ENCODE data around the genes HSD17B8 and VPS52.

DNA sequence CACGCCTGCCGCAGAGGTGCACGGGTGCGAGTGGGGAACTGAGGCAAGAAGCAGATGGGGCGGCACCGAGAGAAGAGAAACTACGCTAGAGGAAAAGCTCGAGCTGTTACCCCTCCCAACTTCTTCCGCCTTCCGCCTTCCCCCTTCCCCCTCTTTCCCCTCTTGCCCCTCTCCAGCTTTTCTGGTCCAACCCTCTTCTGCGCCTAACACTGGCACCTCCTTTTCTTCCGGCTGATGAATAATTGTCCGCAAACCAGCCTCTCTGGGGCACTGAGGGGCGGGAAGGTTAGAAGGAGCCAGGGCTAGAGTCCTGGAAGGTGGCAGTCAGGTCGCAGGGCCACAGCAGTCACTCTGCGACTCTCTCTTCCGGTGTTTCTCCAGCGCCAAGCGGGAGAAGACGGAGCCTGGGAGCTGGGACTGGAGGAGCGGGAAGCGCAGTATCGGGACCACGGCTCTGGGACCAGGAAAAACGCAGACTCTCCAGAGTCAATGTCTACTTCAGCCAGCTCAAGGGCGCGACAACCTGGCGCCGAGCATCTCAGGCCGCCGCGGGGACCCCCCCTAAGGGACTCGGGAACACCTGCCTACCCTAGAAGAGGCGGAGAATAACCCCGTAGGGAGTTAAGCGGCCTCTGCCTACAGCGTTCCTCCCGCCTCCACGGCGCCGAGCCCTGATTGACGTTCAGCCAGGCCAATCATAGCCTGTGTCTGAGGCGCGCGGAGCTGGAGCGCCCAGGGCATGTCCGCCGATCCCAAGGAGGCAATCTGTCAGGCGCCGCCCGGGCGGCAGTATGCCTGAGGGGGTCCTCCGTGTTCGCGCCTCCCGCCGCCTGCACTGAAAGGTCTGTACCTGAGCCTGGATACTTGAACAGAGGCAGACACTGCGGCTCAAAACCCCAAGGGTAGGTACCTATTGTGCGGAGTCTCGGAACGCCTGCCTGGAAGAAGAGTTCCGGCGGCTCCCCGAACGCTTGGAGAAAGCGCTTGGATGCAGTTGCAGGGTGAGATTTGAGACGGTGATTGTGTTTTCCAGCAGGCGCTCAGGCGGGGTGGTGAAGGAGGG, 40.4 kb downstream of the PSMB9 start:
- PRO-cap, 7 experiments: peak in 7 of 7 experiments; most common plus-strand start position 763 of the sequence (in 5); most common minus-strand start position 658 of the sequence (in 7)
- RAMPAGE, long total RNA, 2 experiments: start-site peak on the plus strand in 1 of 2 experiments, centred at position 723 of the sequence, 45 reads per replicate

- PRO-cap, 7 experiments: peak in 1 of 7 experiments; most common plus-strand start chr6:32944615 (in 1); most common minus-strand start chr6:32944453 (in 1)
- RAMPAGE, long total RNA, 2 experiments: no peak in any of the 2 experiments
Observed at GRCh38 chr6:32944291-32944952, 3.6 kb upstream of the HLA-DMB start.

- PRO-cap, 7 experiments: no peak in any of the 7 experiments
- RAMPAGE, long total RNA, 2 experiments: no peak in any of the 2 experiments
Observed at GRCh38 chr6:32950358-32950796, 2.5 kb downstream of the HLA-DMA start.

GRCh38 chr6:32973695-32974444, 5.5 kb downstream of the BRD2 start:
- PRO-cap, 7 experiments: peak in 7 of 7 experiments; most common minus-strand start chr6:32974082 (in 6)
- RAMPAGE, long total RNA, 2 experiments: no peak in any of the 2 experiments

- PRO-cap, 7 experiments: no peak in any of the 7 experiments
- RAMPAGE, long total RNA, 2 experiments: no peak in any of the 2 experiments
Observed at GRCh38 chr6:32977613-32978418, 9.4 kb downstream of the BRD2 start.

DNA sequence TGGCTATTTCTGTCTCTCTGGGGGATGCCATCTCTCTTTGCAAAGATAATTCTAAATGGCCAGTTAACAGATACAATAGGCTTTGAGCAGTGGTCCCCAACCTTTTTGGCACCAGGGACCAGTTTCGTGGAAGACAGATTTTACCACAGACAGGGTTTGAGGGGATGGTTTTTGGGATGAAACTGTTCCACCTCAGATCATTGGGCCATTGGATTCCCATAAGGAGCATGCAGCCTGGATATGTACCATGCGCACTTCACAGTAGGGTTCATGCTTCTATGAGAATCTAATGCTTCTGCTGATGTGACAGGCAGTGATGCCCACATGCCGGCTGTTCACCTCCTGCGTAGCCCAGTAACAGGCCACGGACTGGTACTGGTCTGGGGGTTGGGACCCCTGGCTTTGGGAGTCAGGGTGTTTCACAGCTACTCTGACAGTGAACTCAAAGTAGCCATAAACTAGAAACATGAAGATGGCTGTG, 10.1 kb downstream of the BRD2 start:
- PRO-cap, 7 experiments: no peak in any of the 7 experiments
- RAMPAGE, long total RNA, 2 experiments: no peak in any of the 2 experiments

- PRO-cap, 7 experiments: no peak in any of the 7 experiments
- RAMPAGE, long total RNA, 2 experiments: no peak in any of the 2 experiments
Observed at GRCh38 chr6:33116461-33116854, 40.7 kb downstream of the HLA-DPB1 start.

GRCh38 chr6:33162093-33162300, 30.3 kb downstream of the COL11A2 start:
- PRO-cap, 7 experiments: no peak in any of the 7 experiments
- RAMPAGE, long total RNA, 2 experiments: no peak in any of the 2 experiments

GRCh38 chr6:33204625-33205158, at the start of gene HSD17B8:
TSS of gene HSD17B8 (plus strand) at chr6:33204655.
- PRO-cap, 7 experiments: peak in 7 of 7 experiments; most common plus-strand start chr6:33204661 (in 5)
- RAMPAGE, long total RNA, 2 experiments: start-site peak on the plus strand in 2 of 2 experiments, at chr6:33204650-33204664 at its widest, 54 to 100 reads per replicate

GRCh38 chr6:33205159-33205886, 868 bp downstream of the HSD17B8 start:
- PRO-cap, 7 experiments: no peak in any of the 7 experiments
- RAMPAGE, long total RNA, 2 experiments: no peak in any of the 2 experiments

DNA sequence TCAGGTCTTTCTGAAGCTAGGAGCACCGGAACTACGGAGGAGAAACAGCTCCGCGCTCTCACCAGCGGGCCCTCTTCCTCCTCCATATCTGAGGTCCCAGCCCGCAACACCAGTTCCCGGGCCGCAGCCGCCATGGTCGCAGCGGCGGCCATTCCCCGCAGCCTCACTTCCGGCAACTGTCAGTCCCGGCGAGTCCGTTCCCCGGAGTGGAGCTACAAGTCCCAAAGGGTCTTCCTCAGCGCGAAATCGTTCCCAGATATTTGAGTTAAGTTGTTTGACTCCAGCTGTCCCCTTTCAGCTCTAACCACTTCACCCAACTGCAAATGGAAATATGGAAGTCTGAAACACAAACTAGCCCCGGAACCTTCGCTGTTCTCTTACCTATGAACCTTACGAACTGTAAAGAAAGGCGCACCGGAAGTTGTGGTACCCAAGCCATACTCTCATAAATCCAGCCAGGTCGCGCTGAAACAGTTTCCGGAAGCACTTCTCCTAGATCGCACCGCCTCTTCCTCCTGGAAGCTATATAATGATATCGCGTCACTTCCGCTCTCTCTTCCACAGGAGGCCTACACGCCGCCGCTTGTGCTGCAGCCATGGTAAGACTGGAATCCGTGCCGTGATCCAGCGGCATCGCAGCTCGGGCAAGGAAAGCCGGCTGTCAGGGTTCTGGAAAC, at the start of gene VPS52:
TSS of gene VPS52 (minus strand) at position 353 of the 677 bp plus-strand sequence.
- PRO-cap, 7 experiments: peak in 7 of 7 experiments; most common plus-strand start position 554 of the sequence (in 7); most common minus-strand start position 165 of the sequence (in 7)
- RAMPAGE, long total RNA, 2 experiments: start-site peak on the plus strand in 2 of 2 experiments, centred at position 554 of the sequence, 91,537 to 109,075 reads per replicate; start-site peak on the minus strand in 1 of 2 experiments, centred at positions 153 to 345 of the sequence, 45 to 75 reads per replicate

DNA sequence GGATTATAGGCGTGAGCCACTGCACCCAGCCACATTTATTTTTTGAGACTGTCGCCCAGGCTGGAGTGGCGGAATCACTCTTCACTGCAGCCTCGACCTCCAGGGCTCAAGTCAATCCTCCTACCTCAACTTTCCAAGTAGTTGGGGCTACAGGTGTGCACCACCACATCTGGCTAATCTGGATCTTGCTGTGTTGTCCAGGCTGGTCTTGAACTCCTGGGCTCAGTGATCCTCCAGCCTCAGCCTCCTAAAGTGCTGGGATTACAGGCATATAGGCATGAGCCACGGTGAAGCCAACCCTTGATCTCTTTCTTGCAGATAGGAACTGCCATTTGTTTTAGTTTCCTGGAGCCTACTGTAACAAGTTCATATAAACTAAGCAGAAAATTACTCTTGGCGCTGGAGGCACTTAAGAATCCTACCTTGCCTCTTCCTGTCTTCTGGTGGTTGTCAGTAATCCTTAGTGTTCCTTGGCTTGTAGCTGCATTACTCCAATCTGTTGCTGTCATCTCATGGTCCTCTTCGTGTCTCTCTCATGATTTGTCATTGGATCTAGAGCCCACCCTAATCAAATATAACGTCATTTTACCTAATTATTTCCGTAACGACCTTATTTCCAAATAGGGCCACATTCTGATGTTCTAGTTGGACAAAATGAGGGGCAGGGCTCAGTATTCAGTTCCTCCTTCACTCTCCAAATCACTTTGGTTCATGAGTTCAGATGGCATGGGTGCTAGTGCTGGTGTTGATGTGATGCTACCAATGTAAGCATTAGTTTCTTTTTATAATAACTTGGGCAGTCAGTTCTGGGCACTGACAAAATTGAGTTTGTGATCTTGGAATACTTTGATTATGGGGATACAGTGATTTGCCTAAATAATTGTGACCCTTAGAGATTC, 2.5 kb upstream of the B3GALT4 start:
- PRO-cap, 7 experiments: no peak in any of the 7 experiments
- RAMPAGE, long total RNA, 2 experiments: no peak in any of the 2 experiments

DNA sequence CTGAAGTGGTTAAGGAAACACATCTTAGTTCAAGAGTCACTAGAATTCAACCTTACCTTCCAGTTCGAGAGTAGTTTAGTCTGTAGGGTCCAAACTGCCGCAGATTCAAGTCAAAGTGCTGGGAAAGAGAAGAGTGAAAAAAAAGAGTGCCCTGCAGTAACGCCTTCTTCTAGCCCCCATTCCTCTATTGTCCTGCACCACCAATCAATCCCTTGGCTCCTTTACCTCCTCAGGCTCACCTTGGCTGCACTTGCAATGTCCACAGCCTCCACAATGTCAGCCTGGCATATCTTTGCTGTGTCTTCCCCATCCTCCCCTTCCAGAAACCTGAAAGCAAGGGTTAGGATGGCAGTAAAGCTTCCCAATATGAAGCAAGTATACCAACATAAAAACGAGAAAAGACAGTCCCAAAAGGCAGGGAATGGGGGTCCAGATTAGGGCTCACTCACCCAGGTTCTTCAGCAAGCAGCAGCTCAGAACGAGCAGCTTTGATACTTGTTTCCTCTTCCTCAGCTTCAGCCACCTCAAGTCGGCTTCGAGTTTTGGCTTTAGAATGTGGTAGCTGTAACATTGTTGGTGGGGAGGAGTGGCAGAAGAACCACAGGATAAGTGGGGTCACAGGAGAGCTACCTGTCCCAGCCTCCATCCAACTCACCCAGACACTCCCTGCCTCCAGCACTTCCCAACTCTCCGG, 983 bp downstream of the WDR46 start:
- PRO-cap, 7 experiments: no peak in any of the 7 experiments
- RAMPAGE, long total RNA, 2 experiments: no peak in any of the 2 experiments

DNA sequence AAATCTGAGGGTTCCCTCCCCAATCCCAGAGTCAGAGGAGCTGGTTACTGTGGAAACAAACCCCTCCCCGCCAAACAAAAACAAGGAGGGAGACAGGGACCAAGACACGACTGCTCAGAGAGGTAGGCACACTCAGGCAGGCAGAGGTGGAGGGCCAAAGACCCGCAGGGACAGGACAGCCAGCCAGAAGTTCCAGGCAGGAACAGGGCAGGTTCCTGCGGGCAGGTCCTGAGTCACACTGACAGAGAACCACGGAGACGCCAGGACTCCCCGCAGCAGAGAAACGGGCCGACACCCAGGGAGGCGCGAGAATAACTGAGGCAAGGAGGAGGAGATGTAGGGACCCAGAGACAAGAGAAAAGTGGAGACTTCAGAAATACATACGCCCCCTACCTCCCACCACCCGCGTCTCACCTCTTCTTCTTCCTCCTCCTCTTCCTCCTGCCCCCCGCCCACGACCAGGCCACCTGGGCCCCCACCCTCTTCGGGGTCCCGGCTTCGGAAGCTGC, 647 bp downstream of the RGL2 start:
- PRO-cap, 7 experiments: peak in 7 of 7 experiments; most common plus-strand start position 129 of the sequence (in 3); most common minus-strand start position 240 of the sequence (in 2)
- RAMPAGE, long total RNA, 2 experiments: start-site peak on the plus strand in 2 of 2 experiments, centred at positions 107 to 117 of the sequence, 12 to 25 reads per replicate

GRCh38 chr6:33343780-33344205, 14.7 kb upstream of the SMIM40 start:
- PRO-cap, 7 experiments: no peak in any of the 7 experiments
- RAMPAGE, long total RNA, 2 experiments: no peak in any of the 2 experiments

DNA sequence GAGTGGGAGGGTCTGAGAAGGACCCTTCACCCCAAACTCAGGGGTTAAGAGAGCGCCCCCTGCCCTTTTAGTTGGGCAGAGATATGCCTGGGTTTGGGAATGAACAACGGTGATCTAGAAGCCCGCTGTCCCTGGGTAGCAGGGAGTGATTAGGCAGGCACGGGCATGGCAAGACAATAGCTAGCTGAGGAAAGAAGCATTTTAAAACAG, 565 bp upstream of the CUTA start:
- PRO-cap, 7 experiments: no peak in any of the 7 experiments
- RAMPAGE, long total RNA, 2 experiments: no peak in any of the 2 experiments

GRCh38 chr6:33426437-33426847, 6.6 kb downstream of the SYNGAP1 start:
- PRO-cap, 7 experiments: peak in 7 of 7 experiments; most common plus-strand start chr6:33426522 (in 1); most common minus-strand start chr6:33426584 (in 7)
- RAMPAGE, long total RNA, 2 experiments: no peak in any of the 2 experiments

DNA sequence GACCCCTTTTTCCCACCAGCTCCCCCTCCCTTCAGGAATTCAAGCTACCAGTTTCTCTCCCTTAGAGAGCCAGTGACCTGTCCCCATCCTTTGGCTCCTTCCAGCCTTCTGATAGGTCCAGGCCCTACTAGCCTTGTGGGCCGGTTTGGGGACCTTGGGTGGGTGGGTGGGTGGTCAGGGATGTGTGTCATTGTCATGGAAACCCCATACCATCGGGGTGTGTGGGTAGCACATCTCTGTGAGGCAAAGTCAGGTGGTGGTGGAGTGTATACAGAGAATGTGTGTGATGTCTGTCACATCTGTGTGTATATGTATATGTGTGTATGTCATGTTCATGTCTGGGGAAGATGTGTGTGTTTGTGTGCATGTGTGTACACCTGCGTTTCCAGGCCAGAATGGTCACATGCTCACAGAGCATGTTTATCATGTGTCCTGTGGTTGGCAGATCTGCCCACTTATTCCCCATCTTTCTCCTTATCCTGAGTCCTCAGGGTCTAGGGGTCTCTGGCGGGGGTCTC, 7.0 kb downstream of the SYNGAP1 start:
- PRO-cap, 7 experiments: no peak in any of the 7 experiments
- RAMPAGE, long total RNA, 2 experiments: no peak in any of the 2 experiments

GRCh38 chr6:33508914-33509456, 54.6 kb downstream of the ZBTB9 start:
- PRO-cap, 7 experiments: no peak in any of the 7 experiments
- RAMPAGE, long total RNA, 2 experiments: no peak in any of the 2 experiments

GRCh38 chr6:33586174-33586662, 6.1 kb upstream of the BAK1 start:
- PRO-cap, 7 experiments: no peak in any of the 7 experiments
- RAMPAGE, long total RNA, 2 experiments: no peak in any of the 2 experiments

All from ovary (tissue), 7 donors.